Astrocyte (in vitro differentiated cells and primary cell): ENCODE measurements around a stretch of chr1.

GRCh38 chr1:232985947-232986557, 35.6 kb downstream of the NTPCR start:
- PRO-cap = no peak
- RRBS, 2 experiments = 85 to 100% methylated on average over 3 to 4 of the region's 30 CpGs

GRCh38 chr1:233361453-233362239, 34.1 kb downstream of the MAP3K21 start:
- PRO-cap = no peak
- RRBS, 2 experiments = 58 to 89% methylated on average over 3 of the region's 22 CpGs

DNA sequence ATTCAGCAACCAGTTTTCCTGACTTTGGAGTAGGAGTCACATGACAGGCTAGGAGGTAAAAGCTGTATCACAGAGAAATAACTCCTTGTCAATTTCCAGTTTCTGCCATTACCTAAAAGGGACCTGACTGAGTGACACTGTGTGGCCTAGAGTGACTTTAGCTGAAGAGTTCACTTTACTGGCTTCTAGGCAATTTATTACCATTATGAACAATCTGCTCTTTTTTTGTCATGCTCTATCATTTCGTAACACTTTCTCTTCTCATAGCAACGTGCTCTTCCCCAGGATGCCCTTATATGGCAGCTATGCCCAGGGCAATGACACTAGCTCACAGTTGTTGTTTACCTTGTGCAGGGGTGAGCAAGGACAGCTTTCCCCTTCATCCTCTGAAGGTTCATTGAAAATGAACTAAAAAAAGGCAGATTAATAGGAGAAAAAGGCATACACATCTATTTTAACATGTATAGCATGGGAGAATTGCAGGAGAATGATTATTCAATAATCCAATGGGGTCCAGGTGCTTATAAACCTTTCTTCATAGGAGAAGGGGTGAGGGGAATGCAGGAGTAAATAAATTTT, 107.3 kb downstream of the KCNK1 start:
- PRO-cap = no peak
- RRBS, 2 experiments = no CpG with 5 or more reads among the region's 2 CpGs

GRCh38 chr1:234214950-234215558, 158.2 kb upstream of the COA6 start:
- PRO-cap = no peak
- RRBS, 2 experiments = no CpG with 5 or more reads among the region's 13 CpGs

- PRO-cap = no peak
- RRBS, 2 experiments = no CpG with 5 or more reads among the region's 5 CpGs
These were observed 803 bp upstream of the COA6 start for GRCh38 chr1:234372466-234372839.

DNA sequence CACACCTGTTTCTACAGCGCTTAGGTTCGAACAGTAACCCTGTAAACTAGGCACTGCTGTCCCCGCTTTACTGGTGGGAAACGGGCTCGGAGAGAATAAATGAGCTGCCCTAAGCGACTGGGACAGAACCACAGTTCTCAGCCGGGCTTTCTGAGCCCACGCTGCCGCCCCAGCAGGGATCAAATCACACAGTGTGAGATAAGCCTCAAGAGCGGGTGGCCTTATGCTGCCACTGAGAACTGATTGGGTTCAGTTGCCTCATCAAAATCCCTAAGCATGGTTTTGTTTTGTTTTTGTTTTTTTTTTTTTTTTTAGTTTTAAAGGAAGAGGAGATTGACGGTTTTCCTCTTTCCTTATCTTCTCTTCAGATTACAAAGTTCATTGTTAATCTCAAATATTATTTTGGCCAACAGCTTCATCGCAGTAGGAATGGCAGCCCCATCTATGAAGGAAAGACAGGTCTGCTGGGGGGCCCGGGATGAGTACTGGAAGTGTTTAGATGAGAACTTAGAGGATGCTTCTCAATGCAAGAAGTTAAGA, 631 bp downstream of the COA6 start:
- PRO-cap = no peak
- RRBS, 2 experiments = no CpG with 5 or more reads among the region's 13 CpGs

- PRO-cap = no peak
- RRBS, 2 experiments = no CpG with 5 or more reads among the region's 29 CpGs
These were observed 20.1 kb upstream of the TARBP1 start for GRCh38 chr1:234498860-234499691.

DNA sequence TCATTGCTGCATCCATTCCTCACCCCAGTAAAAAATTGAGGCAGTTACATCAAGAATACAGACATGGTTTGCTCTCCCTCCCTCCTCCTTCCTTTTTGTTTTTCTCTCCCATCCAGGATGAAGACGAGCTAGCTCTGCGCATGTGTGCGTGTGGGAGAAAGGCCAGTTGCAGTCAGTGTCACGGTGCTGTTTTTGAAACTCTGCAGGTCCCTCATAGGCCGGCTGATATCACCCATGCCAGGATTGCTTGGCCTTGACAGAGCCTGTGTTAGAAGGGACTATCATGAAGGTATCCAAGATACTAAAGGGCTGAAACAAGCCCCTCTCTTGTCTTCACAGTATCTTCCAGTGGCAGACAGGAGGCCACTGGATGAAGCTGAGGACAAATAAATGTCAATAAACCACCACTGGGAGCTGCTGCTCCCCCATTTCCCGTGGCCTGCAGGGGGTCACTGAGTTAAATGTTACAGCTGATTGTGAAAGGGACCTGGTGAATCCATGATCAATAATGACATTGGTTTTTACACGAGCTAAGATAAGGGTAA, 64.5 kb upstream of the TARBP1 start:
- PRO-cap = no peak
- RRBS, 2 experiments = no CpG with 5 or more reads among the region's 7 CpGs

DNA sequence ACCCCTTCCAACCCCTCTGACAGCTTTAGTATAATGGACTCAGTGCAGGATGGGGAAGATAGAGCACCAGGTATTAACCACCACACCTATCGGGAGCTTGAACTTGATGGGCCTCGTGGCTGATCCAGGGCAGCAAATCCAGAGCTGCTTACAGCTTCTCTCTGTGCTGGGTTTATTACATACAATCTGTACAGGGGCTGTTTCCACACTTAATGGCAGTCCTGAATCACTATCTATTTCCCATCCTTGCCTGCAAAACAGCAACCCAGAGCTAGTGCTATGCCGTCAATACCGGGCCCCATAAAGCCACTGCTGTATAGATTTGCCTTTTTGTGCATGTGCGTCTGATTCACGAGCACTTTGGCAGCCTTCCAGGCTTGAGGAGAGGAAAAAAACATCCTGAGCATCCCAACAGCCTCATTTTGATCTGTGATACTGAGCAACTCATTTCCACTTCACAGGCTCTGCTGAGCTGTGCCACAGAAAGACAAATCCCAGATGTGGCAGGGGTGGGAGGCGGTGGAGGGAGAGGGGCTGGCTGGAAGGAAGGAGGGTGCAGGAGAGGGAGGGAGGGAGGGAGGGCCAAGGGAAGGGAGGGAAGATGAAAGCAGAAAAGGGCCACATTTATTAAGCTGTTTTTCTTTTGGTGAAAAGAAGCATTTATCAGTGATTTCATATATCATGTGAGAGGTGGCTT, 65.2 kb upstream of the TARBP1 start:
- PRO-cap = no peak
- RRBS, 2 experiments = no CpG with 5 or more reads among the region's 7 CpGs

DNA sequence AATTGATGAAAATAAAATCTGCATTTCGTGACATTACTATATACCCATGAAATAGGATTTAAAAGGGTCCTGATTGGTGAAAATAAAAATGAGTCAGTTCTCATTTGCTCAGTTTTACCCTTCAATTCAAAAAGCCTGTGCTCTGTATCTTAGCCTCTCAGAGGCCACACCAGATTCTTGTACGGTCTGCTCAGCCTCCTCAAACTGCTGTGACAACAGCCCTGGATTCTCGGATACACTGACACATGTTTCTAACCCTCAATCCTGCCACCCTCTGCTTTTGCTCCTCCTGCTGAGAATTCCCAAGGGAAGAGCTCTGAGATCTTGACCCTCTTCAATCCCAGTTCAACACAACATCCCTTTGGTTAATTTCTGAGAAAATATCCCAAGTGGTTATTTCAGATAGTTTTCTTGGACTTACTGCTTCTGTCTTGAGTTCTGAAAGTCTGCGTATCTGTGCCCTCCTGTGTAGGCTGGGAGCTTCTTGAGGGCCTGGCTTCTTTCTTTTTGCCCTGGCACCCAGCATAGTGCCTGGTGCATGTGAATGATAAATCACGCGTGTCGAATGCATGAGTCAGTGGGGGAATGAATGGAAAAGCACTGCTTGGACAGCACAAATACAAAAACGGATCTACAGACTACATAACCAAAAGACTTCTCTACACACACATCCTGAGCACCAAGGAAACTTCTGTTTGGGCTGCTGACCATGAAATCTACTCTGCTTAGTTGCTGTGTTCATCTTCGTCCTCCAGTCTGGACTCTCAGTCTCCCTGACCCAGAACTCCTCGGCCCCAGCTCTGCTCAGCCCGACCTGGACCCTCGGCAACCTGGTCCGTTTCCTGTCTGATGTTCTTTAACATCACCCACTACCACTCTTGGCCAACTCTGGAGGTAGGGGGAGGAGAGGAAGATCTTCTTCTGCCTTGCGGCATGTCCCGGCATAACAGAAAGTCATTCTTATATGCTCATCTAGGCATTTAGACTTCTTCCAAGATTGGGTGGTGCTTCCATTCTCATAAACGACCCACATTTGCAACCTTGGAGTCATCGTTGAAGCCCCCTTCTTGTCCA, 24.4 kb downstream of the IRF2BP2 start:
- PRO-cap = no peak
- RRBS, 2 experiments = no CpG with 5 or more reads among the region's 17 CpGs

DNA sequence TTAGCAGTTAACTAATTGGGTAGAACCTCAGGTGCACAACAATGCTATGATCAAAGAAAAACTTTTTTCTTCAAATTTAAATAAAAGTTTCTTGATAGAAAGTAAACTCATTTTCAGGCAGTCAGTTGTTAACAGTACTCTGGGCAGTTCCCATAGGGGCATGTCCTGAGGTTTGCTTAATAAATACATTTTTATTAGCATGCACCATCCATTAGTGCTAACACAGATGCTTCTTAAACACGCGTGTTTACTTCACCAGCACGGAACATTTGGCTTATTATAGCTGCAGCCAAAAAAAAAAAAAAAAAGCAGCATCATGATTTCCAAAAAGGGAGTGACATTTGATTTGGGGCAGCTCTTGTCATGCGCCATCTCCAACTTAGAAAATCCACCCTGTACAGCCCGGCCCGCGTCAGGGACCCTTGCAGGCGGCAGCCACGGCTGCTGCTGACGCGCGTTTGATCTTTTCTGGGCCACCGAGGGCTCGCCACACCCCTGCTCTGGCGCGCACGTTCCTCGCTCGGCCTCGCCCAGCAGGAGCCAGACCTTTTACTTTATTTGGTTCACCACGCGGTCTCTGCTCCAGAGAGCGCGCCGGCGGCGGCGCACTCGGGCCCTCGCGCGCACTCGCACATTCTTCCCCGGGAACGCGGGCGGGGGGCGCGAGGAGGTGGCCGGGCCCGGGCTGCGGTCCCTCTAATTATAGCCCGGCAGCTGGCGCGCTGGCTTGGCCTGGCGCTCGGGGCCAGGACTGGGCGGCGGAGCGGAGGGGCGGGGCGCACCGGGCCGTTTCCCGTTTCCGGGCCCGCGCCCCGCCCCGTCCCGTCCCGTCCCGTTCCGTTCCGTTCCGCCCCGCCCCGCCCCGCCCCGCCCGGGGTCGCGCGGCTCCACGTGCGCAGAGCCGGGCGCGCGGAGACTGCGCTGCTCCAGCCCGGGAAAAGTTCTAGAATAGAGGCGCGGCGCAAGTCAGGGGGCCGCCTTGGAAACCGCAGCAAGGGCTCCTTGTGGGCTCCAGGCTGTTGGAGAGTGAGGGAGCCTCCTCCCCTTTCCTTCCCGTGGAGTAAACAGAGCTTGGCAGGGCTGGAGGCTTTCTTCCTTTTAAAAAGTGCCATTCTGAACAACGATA, 10.2 kb downstream of the IRF2BP2 start:
- PRO-cap = bidirectional peak, plus-strand start at position 585 of the sequence, minus-strand start at position 460 of the sequence; bidirectional peak, plus-strand start at position 944 of the sequence, minus-strand start at position 836 of the sequence
- RRBS, 2 experiments = 2 to 3% methylated on average over 29 to 37 of the region's 89 CpGs

- PRO-cap = no peak
- RRBS, 2 experiments = no CpG with 5 or more reads among the region's 8 CpGs
These were observed 5.1 kb downstream of the IRF2BP2 start for GRCh38 chr1:234604410-234605667.

GRCh38 chr1:234611626-234612378, 1.8 kb upstream of the IRF2BP2 start:
- PRO-cap = bidirectional peak, plus-strand start at chr1:234611719, minus-strand start at chr1:234611521
- RRBS, 2 experiments = no CpG with 5 or more reads among the region's 12 CpGs

DNA sequence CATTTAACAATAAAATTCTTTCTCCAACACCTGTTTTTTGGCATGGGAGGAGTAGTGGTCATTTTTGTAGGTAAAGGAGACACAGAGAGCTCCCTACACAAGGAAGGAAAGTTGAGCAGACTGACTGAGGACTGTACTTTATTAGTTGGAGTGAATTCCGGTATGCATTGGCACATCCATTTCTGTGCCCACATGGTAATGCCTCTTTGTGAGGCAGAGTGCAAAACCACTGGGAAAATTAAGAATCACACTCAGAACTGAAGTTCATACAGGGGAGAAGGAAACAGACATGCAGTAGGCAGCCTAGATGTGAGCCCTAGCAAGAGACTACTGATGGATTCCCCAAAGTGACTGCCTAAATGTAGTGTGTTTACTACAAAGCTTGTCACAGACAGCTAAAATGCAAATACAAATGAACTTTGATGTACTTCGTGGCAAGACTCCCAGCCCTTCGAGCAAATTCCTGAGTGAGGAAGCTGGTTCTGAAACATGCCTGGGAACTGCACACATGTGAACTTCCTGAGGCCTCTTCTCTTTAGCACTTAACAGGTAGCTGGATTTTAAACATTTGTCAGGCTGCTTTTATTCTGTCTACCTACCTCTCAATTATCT, 6.5 kb upstream of the IRF2BP2 start:
- PRO-cap = no peak
- RRBS, 2 experiments = no CpG with 5 or more reads among the region's 3 CpGs

DNA sequence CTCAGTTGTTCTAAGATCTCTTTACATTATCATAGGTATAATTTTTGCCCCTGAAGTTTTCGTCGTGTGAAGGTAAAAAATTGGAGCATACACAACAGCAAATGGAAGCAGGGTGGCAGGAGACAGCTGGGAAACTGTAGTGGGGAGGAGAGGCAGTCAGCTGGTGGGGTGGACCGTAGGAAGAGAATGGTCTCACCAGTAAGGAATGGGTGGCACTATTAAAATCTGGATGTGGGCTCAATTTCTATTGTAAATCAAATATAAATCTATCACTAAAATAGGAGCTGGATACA, 10.3 kb upstream of the IRF2BP2 start:
- PRO-cap = no peak
- RRBS, 2 experiments = no CpG with 5 or more reads among the region's 3 CpGs

GRCh38 chr1:234627409-234627976, 17.5 kb upstream of the IRF2BP2 start:
- PRO-cap = no peak
- RRBS, 2 experiments = no CpG with 5 or more reads among the region's 8 CpGs

DNA sequence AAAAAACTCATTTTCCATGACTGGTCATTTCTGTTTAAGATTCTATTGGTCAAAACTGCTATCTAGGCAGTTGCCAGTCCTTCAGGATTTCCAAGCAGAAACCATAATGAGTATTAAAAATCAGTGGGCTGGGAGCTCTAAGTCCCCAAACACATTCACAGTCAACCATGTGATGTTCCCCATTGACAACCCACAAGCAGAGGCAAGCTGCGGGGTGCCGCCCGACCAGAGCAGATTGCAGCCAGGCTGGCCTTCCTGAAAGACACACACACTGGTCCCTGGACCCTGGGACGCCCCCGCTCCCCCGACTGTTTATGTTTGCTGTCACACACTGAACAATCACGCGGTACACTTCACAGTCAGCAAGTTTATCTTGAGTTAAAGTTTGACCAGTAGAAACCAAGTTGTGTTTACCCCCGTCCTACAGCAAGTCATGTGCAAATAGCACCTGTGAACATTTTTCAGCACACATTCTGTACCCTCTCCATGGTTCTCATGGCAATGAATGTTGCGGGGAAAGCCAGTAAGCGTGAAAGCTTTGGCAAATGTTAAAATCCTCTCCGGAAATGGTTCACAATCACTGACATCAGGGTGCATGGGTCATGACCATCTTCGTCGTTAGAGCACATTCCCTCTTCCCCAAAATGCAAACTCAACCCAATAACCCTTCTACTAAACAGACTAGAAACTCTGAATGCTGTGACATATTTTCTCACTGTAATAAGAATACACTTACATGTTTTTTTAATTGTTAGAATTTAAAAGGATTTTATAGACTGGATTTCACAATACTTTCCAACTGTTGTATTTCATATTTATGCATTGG, 33.2 kb upstream of the IRF2BP2 start:
- PRO-cap = no peak
- RRBS, 2 experiments = no CpG with 5 or more reads among the region's 14 CpGs

- PRO-cap = no peak
- RRBS, 2 experiments = no CpG with 5 or more reads among the region's 8 CpGs
These were observed 47.2 kb upstream of the IRF2BP2 start for GRCh38 chr1:234657029-234657764.

DNA sequence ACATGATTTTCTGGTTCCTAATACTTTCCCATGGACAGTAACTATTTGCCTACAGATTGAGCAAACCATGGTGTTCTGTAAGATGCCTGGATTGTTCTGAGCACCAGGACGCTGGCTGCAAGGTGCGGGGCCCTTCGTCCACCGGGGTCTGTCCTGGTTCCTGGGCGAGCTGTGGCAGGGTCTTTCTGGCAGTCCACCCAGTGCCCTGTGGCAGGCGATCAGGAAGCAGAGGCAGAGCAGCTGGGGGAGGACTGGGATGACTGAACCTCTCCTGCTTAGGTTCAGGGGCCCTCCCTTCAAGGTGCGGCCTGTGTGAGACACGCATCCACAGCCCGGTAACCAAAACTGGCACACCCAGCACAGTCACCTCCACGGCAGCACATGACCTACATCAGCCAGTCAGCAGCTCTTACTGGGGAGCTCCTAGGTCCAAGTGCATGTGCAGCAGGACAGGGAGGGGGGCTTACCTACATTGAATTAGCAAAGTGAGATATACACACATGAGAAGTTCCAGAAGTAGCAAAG, 51.2 kb upstream of the IRF2BP2 start:
- PRO-cap = no peak
- RRBS, 2 experiments = no CpG with 5 or more reads among the region's 10 CpGs

DNA sequence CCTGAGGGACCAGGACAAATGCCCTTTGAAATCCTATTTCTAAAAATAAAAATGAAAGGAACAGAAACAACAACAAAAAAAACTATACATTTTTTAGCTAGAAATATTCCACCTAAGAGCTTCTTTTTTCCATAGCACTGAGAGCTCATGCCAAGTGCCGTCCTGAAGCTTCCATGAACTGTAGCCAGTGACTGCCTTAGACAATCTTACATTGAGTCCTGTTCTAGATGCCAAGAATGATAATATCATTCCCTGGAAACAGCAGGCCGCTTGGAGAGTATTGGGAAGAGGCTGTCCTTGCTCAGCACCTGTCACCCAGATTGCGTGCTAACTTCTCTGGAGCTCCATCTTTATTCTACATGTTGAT, 82.9 kb upstream of the IRF2BP2 start:
- PRO-cap = no peak
- RRBS, 2 experiments = no CpG with 5 or more reads among the region's 3 CpGs